M059J (cell line): ENCODE data around the genes COPS7B, PRSS56, CHRNG and TIGD1.

DNA sequence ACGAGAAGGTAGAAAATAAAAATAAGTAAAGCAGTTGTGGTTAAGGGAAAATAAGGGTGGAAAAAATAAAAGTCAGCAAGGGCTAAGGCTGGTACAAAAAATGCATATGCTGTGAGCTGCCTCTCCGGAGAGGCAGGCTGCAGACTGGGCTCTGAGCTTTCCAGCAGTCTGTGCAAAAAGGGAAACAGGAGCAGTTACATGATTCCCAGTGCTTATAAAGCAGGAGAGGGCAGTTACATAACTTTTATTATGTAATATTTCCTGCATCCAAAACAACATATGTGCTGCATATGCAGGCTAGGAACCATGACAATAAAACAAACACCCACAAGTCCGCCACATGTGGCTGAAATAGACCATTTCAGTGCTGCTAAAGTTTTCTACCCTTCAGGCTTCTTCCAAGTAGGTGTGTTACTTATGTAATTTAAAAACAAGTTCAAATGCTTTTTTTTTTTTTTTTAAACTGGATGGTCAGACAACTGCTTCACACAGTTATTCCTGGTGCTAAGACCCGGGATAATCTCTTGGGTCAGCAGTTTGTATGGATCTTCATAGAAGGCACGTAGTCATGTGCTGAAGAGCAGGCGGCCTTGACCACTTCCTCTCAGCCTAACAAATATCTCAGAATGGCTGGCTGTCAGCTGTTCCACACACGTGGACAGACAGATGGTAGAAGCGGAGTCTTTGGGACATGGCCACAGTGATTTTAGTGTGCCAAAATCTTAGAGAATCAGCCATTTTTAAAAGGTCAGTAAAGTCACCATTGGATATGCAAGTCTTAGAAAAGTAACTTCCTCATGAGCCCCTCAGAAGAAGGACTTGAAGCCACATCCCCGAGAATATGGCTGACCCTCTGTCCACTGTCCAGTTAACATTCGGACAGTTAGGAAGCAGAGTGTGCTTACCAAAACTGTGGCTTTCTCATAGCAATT lies 43.5 kb downstream of the ARMC9 start:
- RAMPAGE, long total RNA, result no peak

DNA sequence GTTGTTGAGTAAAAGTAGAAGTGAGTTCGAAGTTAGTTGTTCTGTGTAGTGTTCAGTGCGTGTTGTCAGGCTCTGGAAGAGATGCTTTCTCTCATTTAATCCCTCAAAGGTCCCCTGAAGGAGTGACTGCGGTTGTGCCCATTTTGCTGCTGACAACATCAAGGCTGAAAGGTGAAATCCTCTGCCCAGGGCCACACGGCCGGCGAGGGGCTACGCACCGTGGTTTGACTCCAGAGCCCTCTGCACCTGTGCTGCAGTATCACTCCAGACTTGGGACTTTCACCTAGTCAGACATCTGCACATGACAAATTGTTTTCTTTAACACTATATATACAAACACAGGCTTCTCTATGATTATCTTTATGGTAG lies 90.1 kb downstream of the ARMC9 start:
- RAMPAGE, long total RNA, result no peak

GRCh38 chr2:231391799-231392744 lies 3.4 kb upstream of the B3GNT7 start:
- RAMPAGE, long total RNA, result no peak

DNA sequence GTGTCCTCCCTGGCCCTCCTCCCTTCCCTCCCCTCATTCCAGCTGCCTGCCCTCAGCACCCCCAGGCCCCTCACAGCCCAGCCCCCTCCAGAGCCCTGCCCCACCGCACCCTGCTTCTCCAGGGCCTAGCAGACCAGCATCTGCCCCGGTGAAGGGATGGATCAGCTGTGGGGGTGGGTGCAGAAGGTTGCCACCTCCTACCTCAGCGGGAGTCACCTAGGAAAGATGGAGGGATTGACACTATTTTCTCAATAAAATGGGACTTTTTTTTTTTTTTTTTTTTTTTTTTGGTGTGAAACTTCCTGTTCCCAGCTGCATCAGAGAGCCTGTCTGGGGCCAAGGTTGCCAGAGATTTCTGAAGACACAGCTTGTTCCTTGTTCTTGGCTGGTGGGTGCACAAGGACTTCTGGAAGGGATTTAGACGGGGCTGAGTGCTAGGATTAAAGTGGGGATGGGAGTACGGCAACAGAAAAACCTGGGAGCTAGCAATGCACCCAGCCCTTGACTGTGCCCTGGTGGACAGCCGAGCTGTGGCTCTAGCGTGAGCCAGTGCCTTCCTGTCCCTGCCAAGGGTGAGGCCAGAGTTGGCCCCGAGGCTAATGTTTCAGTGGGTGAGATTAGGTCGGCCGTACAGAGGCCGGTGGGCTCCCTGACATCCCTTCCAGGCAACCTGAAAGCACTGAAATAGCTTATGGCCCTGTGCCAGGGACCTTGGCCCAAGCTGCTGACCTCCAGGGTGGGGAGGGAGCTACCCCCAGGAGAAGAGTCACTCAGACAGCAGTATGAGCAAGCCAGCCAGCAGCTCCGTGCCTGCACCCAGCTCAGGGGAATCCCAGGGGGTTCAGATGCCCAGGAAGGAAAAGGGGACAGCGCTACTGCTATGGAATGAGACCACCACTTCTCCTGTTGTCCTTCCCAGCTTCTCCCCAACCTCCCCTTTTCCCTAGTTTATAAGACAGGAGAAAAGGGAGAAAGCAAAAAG lies 4.6 kb downstream of the B3GNT7 start:
- RAMPAGE, long total RNA, result no peak

DNA sequence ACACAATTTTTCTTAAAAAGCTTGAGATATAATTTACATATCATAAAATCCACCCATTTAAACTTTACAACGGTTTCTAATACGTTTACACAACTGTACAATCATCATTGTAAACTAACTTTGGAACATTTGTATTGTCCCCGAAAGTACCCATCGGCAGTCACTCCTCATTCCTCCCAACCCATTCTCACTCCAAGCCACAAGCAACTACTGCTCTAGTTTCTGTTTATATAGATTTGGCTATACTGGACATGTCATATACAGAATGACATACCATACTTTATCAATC lies 32.8 kb downstream of the NMUR1 start:
- RAMPAGE, long total RNA, result no peak

DNA sequence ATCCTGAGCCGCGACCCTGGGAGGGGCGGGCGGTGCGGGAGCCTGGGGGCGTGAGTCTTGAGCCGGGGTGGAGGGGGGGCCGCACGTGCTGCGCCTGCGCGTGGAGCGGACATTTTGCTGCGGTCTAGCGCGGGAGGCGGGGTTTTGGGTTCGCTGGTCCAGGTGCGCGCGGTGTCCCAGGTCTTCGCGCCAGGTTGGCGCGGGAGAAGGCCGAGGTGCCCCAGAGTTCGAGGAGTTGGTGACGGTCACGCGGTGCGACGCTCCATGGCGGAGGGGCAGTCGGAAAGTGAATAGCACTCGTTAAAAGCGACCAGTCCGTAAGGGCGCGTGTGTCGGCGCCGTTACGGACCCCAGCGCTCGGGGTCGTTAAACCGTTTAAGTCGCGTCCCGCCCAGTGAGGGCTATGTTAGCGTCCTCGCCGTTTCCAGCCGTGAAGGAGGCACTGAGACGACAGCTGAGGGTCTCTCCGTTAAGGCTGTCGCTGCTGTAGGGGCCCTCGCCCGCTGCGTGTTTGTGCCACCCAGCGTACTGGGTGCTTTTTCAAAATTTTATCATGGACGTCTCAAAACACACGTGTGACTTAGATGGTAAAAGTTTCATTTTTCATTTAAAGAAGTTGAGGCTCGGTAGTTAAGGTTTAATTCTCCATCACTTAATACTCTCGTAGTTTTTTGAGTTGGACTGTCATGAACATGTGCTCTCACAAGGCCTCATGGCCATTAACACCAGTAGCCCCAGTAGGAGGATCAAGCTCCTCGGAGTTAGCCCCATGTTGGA lies 15.6 kb downstream of the NMUR1 start:
- RAMPAGE, long total RNA, result no peak

- RAMPAGE, long total RNA, result no peak
Observed at GRCh38 chr2:231713268-231713480, 4.8 kb downstream of the PTMA start.

DNA sequence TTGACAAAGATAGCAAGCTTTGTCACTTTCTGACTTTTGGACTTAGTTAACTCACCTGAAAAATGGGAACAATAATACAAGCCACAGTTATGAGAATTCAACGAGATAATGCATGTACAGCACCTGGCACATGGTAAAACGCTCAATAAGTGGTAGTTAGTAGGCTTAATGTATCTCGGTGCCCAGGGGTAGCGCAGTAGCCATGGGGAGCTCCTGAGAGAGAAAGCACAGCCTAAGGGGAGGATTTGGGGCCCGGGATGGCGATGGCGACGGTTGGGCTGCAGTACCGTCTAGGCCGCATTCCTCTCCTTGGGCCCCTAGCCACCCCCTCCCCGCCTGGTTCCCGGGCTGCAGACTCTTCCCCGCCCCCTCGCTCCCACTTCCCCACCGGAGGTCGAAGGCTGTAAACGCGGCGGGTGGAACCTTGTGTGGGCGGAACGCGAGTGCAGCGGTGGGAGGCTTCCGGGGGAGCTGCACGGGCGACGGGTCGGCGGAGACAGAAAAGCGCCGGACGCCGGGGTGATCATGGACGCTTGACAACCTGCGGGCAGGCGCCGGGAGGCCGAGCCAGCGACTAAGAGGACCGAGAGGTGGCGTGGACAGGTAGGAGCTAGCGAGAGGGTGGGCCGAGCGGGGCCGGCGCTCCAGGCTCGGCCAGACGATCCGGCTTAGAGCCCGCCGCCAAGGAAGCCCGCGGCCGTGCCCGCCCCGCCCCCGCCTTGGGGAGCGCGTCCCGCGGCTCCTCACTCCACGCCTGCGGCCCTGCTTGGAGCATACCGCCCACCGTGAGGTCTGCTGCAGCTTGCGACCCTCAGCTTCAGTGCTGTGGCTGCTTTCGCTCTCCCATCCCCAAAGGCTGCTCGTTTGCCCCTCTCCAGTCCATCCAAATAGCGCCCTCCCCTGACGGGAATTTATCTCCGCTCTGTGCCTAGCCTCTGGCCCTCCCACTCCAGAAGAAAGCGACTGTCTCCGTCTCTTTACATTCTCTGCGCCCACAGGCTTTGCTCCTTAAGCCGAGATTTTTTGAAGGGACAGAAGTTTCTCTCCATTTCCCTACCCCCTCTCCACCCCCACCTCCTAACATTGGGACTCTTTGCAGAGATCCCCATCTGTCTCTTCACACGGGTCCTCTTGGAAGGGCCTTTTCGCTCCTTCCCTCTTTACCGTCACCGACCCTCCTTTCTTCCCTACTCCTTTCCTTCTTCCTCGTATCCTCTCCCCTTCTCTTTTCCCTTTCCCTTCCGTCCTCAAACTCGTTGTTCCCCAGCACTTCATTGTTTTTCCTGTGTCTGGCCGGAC lies at the start of gene COPS7B:
TSS of gene COPS7B (plus strand) at position 510 of the 1,299 bp plus-strand sequence.
- RAMPAGE, long total RNA, result no peak

DNA sequence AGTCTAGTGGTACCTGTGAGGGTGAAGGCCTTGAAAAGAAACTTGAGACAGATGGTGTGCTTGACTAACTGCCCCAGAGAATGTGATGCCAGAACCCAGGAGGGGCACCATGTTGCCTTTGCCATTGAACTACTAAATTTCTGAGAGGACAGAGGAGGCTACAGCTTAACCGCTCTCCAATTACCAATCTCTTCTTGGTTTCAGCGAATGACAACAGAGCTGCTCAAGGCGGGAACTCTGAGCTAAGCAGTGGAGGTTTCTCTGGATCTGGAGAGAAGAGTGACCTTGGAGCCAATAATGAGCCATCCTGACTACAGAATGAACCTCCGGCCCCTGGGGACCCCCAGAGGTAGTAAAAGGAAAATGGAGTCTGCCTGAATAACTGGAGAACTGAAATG lies 53.1 kb downstream of the DIS3L2 start:
- RAMPAGE, long total RNA, result no peak

DNA sequence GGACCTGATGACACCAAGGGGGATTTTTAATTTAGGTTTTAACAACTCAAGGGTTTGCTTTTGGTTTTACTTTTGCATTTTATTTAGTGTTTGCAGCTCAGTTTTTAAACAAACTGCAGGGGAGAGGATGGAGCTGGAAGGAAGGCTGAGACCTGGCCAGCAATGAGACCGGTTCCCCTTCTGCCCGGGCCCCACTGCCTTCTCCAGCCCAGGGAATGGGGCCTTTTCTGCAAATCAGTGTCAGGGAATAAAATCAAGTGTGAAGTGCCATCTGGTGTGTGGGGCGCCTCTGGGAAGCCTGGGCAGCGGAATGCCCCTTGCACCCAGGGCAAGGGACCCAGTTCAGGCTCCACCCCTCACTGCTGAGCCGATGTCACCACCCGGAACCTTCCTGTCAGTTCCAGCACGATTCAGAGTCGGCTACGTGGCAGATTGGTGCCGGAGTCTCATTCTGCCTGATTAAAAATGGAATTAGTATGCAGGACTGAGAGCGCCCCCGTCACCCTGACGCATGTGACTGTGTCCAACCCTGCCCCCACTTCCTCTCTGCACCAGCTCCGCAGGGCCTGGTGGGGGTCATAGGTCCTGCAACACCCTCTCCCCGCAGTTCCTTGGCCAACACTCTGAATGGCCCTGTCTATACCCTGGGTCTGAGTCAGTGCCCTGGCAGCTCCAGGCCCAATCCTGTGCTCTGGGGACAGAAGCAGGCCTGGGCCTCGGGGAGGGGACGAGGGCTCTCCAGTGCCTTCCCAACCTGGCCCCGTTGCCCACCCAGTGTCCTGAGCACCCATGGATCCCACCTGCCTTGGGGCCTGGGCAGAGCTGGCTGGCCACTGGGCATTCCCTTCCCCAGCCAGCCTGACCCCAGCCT lies 8.2 kb upstream of the ALPI start:
- RAMPAGE, long total RNA, result no peak

DNA sequence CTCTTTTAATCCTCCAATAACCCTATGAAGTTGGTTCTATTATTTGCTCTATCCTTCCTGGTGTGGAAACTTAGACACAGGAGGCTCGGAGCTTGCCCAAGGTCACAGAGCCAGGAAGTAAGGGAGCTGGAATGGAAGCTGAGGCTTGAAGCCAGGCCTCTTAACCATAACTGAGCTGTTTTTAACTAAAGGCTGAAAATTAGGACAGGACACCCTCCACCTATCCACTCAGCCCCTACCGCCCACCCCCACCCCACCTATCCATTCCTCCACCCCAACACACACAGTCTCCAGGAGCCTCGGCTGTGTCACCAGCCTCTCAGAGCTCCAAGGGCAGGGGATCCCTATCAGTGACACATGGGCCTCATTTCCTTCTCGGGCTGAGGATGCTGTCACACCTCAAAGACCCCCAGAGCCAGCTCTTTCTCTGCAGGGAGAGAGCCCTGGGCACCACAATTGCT lies 14.0 kb upstream of the ECEL1 start:
- RAMPAGE, long total RNA, result no peak

- RAMPAGE, long total RNA, result no peak
Observed at GRCh38 chr2:232520256-232520659, at the start of gene PRSS56. TSS of gene PRSS56 (plus strand) at chr2:232520388.

- RAMPAGE, long total RNA, result no peak
Observed at GRCh38 chr2:232539205-232539877, at the start of gene CHRNG. TSS of gene CHRNG (plus strand) at chr2:232539692.

DNA sequence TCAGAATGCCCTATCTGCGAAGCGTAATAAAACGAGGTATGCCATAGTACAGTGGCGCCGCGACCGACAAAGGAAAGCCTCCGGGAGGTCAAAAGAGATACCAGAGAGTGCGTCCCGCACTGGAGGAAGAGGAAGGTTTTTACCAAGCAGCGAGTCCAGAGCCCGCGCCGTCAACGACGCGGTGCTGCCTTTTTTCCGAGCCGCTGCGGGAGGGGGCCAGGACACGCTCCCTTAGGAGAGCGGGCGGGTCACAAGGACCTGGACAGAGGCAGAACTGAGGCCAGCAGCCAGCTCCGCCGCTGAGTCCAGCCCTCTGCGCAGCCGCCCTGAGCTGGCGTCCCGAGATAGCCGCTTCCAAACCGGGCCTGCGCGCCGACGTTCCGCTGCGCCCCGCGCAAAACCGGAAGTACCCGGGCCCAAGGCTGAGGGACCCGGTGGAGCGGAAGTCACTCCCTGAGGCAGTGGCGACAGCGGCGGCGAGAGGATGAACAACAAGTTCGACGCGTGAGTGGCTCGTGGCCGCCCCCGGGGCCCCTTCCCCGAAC lies at the start of gene TIGD1:
TSS of gene TIGD1 (minus strand) at position 317 of the 545 bp plus-strand sequence.
- RAMPAGE, long total RNA, result no peak

- RAMPAGE, long total RNA, result no peak
Observed at GRCh38 chr2:232624191-232625159, 8.9 kb upstream of the EFHD1 start.

DNA sequence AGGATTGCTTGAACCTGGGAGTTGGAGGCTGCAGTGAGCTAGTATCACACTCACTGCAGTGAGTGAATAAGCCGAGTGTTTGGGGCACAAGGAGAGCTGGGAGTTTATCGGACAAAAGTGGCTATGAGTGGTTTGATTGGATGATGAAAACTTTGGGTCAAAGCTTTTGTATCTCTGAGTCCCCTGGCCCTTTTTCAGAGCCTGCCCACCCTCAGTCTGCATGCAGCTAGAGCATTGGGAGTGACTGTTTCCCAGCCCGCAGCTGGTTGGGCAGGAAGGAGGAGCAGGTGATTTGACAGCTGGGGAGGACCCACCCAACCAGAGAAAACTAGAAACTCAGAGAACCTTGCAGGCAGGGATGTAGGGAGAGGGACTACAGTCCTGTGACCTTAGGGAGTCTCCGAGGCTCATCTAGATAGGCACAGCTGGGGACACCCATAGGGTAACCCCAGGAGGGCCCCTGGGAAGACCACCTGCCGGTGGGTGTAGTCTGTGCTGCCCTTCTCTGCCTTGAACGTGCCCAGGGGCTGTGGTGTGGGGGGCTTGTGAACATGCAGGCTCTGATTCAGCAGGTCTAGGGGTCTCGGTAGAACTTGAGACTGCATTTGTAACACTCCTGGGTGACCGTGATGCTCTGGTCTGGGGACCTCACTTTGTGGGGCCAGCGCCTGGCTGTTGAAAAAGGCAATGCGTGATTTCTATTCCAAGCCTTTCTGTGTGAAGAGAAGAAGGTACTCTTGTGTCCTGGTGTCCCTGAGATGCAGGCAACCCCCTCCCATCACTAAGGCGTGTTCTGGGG lies 14.9 kb downstream of the EFHD1 start:
- RAMPAGE, long total RNA, result no peak

DNA sequence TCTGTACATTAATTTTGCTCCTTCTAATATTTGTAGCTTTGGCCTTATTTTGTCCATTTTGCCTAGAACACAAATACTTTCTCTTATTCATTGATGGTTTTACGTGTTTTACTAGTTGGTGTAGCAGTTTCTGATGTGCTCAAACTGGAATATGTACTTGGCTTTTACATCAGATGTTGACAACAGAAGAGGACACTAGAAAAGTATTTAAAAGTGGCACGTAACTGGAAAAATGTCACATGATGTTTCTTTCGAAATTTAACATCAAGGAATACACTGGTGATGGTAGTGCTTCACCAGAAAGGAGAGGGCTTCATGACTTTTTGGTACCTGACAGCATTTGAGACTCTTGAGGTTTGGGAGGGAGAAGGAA lies 1.4 kb downstream of the GIGYF2 start:
- RAMPAGE, long total RNA, result no peak

DNA sequence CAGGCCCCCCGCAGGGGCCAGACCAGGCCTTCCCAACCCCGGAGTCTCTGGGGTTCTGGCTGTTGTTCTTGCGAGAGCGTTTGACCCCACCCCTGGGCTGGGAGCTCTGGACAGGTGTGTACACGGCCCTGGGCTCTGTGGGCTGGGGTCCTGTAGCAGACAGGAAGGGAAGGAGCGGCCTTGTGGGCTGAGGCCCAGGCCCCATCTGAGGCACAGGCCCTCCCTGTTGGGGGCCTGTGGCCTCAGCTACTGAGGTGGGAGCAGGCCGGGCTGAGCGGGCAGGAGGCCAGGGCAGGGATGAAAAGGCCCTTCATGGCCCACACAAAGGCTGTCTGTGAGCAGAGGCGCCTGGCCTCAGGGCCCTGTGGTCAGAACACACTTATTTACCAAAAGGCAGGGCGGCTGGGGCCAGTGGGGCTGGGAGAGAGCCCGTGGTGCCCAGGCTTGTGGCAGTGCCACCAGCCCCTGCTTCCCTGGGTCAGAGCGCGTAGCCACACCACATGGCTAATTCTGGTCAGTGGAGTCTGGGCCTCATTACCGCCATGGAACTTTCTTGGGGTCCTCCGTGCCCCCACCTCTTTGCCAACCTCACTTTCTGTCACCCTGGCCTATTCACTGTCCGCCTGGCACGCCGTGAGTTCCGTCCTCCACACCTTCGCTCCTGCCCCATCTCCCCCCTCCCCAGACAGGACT lies 2.1 kb downstream of the SNORC start:
- RAMPAGE, long total RNA, result no peak

GRCh38 chr2:232899070-232899581 lies 29.1 kb downstream of the SNORC start:
- RAMPAGE, long total RNA, result no peak

DNA sequence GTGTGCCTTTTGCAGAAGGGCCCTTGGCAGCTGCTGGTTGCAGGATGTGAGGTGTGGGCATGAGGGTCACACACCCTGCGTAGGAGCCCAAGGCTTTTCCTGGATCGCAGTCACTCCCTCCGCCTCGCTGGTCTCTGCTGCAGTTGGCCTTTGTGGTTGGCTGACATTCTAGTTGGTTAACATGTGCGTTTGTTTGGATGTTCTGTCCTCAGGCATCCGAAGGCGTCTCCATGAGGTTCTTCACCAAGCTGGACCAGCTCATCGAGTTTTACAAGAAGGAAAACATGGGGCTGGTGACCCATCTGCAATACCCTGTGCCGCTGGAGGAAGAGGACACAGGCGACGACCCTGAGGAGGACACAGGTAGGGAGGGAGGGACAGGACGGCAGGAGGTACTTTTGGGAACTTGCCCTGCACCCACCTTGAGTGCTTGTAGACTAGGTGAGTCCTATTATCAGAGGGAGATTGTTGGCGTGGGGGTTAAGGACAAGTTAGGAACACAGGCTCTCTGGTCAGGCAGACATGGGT lies 61.8 kb downstream of the INPP5D start:
- RAMPAGE, long total RNA, result no peak